Mammary microvascular endothelial cell (primary cell): ENCODE measurements around a stretch of chr16.

DNA sequence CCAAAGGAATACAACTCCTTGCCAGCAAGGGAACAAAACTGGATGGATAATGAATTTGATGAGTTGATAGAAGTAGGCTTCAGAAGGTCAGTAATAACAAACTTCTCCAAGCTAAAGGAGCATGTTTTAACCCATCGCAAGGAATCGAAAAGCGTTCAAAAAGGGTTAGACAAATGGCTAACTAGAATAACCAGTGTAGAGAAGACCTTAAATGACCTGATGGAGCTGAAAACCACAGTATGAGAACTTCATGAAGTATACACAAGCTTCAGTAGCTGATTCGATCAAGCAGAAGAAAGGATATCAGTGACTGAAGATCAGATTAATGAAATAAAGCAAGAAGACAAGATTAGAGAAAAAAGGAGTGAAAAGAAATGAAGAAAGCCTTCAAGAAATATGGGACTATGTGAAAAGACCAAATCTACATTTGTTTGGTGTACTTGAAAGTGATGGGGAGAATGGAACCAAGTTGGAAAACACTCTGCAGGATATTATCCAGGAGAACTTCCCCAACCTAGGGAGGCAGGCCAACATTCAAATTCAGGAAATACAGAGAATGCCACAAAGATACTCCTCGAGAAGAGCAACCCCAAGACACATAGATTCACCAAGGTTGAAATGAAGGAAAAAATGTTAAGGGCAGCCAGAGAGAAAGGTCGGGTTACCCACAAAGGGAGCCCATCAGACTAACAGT lies 26.1 kb downstream of the GAN start:
- RAMPAGE, long total RNA, result no peak

- RAMPAGE, long total RNA, result no peak
These were observed 7.2 kb downstream of the CMIP start for GRCh38 chr16:81451622-81452397.

GRCh38 chr16:81452398-81452922 lies 7.9 kb downstream of the CMIP start:
- RAMPAGE, long total RNA, result no peak

DNA sequence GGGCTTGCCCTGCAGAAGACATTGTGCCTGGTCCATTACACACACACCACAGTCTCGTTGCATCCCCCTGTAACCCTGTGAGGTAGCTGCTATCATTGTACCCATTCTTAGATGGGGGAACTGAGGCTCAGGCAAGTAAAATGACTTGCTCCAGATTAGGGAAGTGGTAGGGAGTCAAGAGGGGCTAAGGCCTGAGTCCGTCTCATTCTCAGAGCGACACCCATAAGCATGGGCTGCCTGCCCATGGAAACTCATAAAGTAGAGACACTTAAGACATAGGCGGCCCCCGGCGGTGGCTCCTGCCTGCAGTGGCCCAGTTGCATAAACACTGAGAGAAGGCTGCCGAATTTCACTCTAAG lies 93.4 kb downstream of the CMIP start:
- RAMPAGE, long total RNA, result no peak

GRCh38 chr16:81569328-81569837 lies 124.8 kb downstream of the CMIP start:
- RAMPAGE, long total RNA, result no peak

DNA sequence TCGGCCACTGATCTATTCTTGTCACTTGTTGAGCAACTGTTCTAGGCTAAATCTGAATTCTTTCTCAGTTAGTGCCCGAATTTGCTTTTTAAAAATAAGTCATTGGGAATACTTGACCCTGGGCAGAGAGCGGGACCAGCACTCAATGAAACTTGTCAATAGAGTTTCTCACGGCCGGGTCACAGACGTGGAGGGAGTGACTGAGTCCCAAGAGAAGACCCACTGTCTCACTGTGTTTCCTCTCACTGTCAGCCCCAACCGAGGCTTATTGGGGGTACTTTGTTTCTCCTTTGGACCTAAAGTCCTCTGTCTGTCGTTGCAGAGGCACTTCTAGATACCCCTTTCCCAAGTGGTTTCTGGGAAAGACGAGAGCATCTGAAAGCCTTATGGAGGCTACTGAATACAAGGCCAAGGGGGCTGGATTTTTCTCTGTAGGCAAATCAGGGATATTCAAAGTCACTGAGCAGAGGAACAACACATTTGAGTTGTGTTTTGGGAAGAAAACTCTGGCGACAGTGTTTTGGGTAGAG lies 138.8 kb downstream of the CMIP start:
- RAMPAGE, long total RNA, result no peak

DNA sequence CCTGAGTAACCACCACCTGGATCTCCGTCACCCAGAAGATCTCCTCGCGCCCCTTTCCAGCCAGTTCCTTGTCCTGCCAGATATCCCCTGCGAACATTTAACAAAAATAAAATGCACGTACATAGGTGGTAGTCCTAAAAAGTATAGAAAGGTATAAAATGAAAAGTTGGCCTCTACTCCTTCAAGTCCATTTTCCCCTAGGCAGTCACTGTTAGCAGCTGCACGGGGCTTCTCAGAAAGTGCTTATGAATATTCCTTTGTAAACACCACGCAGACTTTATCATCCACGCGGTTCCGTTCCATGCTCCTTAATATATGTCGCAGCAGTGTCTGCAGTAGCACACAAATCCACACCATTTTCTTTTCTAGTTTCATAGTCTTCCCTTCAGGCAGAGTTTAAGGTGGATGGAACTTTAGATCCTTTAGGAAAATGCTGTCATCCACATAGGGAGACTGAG lies 146.9 kb upstream of the PLCG2 start:
- RAMPAGE, long total RNA, result no peak

DNA sequence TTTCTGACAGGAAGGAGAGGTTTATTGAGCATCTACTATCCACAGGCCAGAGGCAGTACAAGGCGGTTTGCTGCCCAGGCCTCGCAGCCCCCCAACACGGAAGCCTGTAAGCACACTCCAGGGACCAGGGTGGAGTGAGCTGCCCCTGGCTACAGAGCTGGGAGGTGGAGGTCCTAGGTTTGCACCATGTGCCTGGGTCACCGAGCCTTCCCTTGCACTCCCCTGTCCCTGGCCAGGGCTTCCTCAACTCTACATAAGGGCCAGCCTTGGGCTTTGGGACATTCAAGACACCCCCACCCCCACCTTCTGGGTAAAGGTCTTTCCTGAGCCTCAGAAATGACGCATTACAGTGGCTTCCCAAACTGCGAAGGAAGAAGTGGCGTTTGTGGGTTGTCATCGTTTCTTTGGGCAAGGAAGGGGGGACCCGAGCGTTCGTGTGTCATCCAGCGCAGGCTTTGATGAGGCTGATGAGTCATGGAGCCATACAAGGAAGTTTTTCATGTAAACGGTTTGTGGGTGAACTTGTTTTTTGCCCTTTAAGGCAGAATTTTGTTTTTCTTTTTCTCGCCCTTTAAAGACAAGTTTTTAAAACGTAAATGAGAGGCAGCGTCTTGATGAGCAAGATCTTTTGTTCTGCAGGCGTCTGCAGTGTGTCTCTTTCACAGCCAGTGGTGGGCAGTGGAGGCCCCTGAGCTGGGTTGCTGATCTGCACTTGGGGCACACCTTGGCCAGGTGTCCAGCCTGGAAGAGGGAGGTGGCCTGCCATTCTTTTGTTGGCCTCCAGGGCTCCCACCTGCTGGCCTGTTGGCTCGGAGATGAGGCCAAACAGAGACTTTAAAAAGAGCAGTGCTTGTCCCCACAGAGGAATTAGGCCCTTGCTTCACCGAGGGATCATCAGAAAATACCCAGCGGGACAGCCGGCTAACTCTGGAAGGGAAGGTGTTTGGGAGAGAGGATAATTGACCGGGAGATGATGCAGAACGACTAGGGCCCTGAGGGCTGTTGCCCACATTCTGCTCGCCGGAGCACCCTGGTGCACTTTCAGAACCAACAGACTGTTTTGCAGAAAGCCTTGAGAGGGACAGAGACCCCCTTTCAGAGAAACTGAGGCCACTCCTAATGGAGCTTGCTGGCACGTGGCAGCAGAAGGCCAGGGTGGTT lies 146.1 kb upstream of the PLCG2 start:
- RAMPAGE, long total RNA, result no peak

DNA sequence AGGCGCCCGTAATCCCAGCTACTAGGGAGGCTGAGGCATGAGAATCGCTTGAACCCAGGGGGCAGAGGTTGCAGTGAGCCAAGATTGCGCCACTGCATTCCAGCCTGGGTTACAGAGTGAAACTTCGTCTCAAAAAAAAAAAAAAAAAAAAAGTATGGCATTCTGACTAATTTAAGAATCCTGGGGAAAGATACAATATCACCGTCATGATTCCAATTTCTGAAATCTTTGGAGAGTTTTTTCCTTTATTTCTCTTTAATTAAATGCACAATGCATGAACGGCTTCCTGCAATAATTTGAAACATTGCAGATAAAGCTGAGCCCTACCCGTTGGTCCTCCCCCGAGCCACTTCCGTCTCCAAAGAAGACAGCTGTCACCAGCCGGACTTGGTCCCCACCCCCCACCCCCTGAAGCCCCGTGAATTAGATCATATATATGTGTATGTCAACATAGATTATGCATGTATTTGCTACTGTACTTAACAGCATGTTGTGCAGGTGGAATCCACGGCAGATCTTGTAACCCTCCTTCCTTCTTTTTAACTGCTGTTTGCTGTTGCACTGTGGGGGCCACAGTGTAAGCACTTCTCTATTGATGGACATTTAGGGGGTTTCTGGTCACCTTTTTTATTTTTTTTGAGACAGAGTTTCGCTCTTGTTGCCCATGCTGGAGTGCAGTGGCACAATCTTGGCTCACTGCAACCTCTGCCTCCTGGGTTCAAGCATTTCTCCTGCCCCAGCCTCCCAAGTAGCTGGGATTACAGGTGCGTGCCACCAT lies 142.5 kb upstream of the PLCG2 start:
- RAMPAGE, long total RNA, result no peak

GRCh38 chr16:81694585-81694926 lies 84.5 kb upstream of the PLCG2 start:
- RAMPAGE, long total RNA, result no peak

DNA sequence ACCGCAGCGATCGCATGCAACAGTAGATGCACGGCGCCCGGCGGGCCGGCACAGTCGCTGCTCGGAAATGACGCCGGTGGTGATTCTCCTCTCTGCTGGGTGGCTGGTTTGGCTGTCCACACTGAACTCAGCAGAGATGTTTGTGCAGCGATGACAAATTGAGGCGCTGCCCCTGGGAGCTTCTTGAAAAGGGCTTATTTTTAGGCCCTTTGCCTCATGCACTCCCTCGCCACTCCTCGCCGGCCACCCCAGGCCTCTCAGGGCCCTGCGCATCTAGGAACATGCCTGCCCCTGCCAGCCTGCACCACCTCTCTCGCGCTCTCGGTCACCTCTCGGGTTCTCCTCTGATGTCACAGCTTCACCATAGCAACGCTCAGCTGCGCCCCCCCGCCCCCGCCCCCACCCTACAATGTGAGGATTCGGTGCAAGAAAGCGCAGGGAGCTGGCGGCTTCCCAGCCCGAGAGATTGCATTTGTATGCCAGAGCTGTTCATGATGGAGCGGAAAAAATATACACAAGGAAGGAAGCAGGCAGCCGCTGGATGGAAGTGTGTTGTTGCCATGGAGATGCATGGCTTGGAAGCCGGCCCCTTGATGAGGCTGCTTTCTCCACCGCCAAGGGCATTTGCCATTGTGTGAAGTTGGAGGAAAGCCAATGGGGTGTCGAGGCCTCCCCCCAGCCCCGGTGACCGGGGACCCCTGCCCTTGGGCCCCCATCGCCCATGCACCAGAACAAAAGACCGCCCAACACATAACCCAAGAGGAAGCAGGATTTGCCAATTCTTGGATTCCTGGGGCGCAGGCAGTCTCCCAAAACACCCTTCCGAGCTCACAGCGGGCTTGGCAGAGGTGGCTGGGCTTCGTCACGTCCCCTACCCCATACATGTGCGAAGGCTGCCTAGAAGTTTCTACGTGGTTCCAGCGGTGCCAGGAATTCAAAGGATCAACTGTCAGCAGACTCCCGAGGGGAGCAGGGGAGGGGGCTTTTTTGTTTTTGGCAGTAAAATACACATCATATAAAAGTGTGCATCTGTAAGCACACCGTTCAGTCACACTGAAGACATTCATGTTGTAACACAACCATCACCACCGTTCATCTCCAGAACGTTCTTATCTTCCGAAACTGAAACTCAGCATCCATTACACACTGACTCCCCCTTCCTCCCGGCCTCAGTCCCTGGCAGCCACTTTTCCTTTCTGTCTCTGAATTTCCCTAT lies 81.1 kb upstream of the PLCG2 start:
- RAMPAGE, long total RNA, result no peak

DNA sequence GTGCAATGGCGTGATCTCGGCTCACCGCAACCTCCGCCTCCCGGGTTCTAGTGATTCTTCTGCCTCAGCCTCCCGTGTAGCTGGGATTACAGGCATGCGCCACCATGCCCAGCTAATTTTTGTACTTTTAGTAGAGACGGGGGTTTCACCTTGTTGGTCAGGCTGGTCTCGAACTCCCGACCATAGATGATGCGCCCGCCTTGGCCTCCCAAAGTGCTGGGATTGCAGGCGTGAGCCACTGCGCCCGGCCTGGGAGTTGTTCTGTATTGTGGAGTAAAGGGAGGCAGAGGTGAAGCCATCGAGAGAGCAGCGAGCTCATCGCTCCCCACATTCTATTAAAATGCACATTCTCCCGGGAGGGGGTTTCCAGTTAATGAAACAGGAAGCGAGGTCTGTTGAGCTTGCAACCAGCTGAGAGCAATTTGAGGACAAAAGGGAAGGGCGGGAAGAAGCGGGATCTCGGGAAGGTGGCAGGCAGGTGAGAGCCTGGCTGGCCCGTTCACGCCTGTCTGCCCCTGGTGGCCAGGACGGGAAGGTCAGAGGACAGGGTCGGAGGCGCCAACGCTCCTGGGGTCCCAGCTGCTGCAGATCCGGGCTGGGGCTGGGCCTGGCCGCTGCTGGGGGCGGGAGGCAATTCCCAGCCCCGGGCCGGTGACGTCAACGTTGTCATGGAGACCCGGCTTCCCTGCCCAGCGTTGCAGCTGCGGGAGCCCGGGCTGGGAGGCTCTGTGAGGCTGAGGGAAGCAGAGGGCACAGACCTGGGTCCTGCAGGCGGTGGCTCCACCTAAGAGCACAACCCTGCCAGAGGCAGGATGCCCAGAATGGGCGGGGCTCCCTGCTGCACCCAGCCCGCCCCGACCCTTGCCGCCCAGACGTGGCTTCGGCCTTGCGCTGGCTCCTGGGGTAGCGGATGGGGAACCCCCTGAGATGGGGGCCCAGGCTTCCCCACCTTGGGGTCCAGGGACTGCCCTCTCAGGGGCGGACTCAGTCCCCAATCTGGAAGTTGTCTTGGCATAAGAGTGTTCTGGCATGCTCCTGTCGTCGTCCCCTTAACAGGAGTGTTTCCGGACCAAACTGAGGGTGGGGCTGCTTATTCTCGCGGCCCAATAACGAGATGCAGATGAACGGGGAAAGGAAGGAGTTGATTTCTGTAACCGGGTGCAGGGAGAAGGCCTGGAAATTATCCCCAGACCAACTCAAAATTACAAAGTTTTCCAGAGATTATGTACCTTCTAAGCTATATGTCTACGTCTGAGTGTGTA lies 48.7 kb upstream of the PLCG2 start:
- RAMPAGE, long total RNA, result no peak

DNA sequence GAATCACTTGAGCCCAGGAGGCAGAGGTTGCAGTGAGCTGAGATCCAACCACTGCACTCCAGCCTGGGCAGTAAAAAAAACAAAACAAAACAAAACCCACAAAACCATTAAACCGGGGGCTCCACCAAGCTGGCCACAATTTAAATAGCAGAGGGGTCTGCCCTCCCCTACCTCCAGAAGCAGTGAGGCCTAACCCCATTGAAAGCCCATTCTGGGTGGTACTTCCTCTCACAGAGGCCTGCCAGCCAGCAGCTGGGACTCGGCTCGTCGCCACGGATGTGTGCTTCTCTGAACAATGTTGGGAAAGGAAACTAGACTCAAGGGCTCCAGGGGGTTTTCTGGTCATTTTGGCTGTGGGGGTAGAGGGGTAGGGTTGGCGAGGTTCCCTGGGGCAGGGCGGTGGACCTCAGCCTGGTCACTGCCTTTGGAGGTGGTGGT lies 4.8 kb upstream of the PLCG2 start:
- RAMPAGE, long total RNA, result no peak

DNA sequence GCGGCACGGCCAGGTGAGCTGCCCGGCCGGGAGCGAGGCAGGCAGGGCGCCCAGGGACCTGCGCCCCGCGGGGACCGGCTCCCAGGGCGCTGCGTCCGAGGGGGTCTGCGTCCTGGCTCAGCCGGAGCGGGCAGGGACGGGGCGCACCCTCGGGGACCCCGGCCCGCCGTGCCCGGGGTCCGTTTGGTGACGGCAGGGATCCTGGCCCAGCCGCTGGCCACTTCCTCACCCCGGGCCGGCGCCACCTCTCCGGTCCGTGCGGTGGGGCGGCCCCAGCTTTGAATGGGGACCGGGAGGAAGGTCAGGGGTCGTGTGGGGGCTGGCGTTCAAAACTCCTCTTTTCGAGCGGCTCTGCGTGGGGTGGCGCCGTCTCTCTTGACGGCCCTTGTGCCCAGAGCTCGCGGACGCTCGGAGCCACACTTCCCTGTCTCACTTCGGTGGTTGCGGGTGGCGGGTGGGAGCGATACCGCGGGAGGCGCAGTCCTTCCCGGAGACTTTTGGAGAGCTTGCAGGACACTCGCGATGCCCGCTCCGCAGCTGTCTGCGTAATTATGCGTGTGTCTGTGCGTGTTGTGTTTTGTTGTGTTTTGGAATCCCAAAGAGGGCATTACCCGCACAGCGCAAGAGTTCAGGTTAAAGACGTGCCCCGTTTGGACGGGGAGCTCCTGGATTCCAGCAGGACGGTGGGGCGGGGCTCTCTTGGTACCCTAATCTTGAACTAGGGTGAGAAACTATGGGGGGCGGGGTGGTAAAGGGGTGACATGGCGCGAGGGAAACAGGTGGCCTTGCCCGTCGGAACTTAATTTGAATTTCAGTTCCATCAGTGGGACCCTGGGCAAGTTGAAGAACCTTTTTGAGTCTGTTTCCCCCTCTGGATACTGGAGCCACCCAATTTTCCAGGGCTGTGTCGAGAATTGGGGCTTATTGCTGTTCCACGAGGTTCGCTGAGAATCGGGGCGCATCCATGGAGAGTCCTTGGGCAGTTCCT lies 615 bp downstream of the PLCG2 start:
- RAMPAGE, long total RNA, result no peak

GRCh38 chr16:81810809-81811468 lies 31.8 kb downstream of the PLCG2 start:
- RAMPAGE, long total RNA, result no peak

DNA sequence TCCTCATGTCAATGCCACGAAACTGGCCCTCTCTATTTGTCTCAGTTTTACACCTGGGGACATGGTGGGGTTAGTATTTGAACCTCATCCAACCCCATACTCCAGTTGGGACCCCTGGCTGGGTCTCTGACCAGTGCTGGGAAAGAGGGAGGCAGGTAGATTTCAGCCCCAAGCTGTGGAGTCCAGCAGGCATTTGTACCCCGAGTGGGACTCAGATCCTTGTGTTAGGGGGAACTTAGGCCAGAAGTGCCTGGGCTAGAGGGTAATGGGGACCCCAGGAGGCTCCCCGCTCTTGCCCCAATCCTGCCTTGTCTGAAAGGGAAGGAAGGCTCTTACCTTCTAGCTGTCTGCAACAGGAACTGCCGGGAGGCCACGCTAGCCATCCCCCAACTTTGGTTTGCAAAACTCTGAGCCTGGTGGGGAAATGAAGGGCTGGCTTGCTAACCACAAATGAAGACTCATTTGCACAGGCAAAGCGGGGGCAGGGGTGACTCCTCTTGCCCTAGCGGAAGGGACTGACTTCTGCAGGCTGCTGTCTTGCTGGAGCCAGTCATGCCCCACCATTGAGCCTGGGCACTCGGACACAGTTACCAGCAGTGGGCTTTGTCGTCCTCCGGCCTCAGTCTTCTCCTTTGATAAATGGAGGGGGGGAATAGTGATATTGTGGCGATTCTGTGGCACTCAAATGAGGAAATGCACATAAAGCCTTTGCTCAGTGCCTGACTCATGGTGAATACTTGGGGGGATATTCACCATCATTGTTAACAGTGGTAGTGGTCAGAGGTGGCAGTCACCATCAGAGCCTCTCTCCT lies 52.6 kb downstream of the PLCG2 start:
- RAMPAGE, long total RNA, result no peak

GRCh38 chr16:81850444-81850986 lies 71.4 kb downstream of the PLCG2 start:
- RAMPAGE, long total RNA, result no peak

DNA sequence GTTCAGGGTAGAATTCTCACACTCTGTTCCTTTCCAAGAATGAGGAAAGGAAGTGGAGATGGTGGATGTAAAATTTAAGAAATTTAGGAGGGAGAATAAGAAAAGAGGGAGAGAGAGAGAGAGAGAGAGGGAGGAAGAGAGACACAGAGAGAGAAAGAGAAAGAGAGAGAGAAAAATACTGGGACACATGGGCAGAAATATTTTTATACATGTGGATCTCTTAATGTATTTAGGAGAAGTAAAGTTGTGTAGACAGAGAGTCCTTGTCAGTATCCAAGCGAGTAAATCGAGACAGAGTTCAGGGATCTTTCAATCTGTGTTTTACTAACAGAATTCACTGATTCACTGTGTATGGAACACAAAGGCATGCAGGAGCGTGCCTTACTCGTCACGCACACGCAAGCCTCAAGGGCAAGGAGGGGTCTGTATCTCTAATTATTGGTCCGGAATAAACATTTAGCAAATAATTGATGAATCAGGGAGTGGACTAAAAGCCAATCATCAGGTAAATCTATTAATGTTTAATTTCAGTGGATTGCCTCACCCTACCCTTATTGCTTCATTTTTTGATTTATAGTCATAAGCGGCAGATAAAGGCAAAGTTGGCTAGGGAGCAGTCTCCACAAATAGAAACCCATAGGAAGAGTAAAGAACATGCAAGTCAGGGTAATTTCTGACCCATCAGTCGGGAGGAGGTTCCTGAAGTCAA lies 7.6 kb upstream of the HSD17B2 start:
- RAMPAGE, long total RNA, result no peak

GRCh38 chr16:82088344-82088703 lies 53.3 kb downstream of the HSD17B2 start:
- RAMPAGE, long total RNA, result no peak

DNA sequence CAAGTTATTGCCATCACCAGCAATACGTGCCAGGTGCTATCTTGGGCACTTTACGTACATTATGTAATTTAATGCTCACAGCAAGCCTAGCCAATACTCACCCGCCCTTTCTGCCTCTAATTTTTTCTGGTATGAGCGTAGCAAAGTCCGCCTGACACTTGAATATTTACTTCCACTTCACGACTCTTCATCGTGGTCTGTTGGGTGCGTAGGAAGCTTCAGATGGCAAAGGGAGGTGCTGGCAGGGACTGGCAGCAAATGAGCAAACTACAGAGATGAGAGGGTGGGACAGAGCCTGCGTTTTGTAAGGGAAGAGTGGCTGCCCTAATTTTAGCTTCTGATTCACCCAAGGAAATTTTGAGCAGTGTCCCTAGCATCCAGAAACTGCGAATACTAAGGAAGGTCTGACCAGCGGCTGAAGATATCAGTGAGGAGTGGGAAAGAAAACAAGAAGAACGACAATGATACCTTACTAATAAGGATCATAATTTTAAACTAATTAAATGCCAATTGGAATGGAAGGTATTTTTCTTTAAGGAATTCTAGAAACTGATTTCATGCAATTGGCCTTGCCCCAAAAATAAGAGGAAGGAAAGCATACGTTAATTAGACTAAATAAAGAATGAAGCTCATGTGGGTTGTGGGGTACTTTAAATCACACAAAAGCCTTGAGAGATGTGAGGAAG lies 41.9 kb upstream of the CDH13 start:
- RAMPAGE, long total RNA, result no peak